Mesenchymal stem cell of the bone marrow (primary cell): ENCODE data around the gene PODXL.

DNA sequence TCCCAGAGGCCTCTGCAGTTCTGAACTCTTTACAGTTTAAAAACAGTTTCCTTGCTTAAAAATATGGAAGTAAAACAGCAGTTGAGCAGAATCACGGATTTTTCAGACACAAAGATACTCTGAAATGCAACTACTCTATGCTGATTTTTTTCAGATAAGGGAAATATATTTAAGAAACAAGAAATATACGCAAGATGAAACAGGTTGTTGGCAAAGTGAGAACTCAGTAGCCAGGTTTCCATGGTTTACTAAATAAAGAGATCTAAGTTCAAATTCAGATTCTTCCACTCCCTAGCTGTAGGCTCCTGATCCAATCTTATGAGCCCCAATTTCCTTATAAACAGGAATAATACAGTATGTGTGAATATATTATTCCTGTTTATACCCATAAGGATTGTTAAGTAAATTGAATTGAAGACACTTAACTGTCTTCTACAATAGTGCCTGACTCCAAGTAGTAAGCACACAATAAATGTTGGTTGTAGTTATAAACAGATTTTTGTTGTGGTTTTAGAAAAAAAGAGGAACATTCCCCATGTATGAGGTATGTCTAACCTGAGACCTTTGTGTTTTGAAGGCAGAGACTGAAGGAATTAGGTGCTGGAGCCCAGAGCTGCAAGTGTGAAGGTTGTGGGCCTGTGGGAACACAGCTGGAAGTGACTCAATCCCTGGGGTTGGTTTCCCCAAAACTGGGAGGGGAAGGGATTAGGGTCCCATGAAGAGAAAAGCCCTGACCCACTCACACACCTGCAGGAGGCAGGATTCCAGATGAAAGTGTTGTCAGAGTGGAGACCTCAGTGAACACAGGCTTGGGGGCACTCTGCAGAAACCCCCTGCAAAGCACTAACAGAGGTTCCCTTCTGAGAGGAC is 264.9 kb upstream of the KLF14 start:
- CAGE, long polyA plus RNA: no peak

GRCh38 chr7:131031262-131032062 is 296.2 kb upstream of the MKLN1 start:
- CAGE, long polyA plus RNA: no peak

DNA sequence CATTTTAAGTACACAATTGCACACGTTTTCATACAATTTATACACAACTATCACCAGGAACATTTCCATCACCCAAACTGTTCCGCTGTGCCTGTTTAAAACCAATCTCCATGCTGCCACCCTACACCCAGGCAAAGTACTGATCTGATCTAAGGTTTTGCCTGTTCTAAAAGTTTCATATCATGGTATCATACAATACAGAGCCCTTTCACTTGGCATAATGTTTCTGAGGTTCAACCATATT is 282.9 kb upstream of the MKLN1 start:
- CAGE, long polyA plus RNA: no peak

GRCh38 chr7:131047880-131048481 is 279.7 kb upstream of the MKLN1 start:
- CAGE, long polyA plus RNA: no peak

- CAGE, long polyA plus RNA: no peak
Measured at GRCh38 chr7:131056588-131057644, 270.8 kb upstream of the MKLN1 start.

GRCh38 chr7:131067187-131067612 is 260.5 kb upstream of the MKLN1 start:
- CAGE, long polyA plus RNA: no peak

DNA sequence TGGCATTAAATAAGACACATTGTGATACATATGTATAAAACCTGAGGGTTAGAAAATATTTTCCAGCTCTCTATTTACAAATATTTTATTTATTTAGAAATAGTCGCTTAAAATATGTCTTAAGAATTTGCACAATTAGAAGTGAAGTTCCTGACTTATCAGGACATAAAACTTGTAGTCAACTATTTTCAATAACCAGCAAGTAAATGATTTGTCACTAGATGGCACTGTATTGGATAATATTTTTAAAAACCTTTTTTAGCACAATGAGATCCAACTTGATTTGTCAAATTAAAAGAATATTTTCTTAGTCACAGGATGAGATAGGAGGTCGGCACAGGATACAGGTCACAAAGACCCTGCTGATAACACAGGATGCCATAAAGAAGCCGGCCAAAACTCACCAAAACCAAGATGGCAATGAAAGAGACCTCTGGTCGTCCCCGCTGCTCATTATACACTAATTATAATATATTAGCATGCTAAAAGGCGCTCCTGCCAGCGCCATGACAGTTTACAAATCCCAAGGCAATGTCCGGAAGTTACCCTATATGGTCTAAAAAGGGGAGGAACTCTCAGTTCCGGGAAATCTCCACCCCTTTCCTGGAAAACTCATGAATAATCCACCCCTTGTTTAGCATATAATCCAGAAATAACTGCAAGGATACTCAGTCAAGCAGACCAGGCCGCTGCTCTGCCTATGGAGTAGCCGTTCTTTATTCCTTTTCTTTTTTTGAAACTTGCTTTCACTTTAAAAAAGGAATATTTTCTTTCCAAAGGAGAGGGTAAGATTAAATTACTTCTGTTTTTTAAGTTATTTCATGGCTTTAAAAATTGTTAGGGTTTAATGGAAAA is 255.8 kb upstream of the MKLN1 start:
- CAGE, long polyA plus RNA: no peak

DNA sequence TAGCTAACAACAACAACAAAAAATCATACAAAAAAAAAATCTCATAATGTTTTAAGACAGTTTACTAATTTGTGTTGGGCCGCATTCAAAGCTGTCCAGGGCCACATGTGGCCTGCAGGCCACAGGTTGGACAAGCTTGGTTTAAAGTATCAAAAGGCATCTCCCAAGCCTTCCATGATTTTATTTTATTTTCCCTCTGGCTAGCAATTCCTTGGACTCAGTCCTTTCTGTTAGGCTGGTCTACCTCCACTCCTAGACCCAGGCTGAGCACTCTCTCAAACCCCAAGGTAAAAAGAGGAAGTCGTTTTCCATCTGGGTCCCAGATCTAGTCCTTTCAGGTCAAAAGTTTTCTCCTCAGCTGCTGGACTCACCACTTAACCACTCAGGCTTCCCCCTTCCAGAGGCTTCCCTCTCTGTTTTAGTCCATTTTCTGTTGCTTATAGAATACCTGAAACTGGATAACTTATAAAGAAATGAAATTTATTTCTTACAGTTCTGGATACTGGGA is 252.3 kb upstream of the MKLN1 start:
- CAGE, long polyA plus RNA: no peak

DNA sequence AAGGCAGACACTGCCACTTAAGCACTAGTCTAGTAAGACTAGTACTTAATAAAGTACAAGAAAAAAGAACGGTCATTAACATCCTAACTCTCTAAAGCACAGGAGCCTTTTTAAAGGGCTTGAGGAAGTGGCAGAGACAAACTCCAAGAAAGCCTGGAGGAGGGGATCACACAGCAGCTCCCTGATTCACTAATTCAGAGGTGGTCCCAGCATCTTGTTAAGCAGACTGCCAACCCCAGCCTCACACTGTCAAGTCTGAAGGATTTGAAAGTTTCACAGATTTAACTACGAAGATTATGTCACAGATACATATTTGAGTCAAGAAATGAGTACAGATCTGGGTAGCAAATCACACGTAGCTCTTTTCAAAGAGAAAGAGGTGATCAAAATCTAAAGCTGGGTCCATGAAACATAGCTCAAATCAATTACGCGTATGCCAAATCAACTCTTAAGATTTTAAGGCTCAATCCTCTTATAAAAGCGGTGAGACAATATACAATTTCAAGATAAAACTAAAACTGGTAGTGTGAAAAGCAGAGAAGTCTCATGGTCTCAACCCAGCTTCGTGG is 230.0 kb upstream of the MKLN1 start:
- CAGE, long polyA plus RNA: no peak

GRCh38 chr7:131098165-131098618 is 229.5 kb upstream of the MKLN1 start:
- CAGE, long polyA plus RNA: no peak

GRCh38 chr7:131104617-131105108 is 223.0 kb upstream of the MKLN1 start:
- CAGE, long polyA plus RNA: no peak

DNA sequence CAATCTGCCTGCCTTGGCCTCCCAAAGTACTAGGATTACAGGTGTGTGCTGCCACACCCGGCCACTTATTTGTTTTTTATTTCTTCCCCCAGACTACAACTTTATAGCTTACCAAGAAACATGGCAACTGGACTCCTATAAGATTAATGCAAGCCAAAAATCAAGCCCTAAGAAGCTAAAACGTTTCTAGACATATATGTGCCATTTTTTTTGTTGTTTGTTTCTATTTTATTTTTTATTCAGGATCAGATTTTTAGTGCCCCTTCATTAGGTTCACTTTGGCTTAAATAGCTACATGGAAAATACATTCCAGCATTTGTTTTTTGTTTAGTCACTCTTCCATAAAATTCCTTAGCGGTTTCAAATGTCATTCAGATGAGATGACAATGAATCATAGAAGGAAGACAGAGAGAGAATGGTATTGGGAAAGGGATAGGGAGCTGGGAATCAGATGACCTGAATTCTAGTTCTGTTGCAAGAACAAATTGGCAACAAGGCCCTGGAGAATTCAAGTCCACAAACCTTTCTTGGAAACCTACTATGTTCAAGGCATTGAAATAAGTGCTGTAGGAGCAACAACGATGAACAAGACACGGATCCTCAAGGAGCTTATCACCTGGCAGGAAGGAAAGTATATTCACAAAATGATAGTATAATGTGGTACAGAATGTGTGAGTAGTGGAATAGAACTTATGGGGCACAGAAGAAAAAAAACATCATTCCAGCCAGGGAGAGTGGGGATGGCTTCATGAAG is 163.1 kb upstream of the MKLN1 start:
- CAGE, long polyA plus RNA: no peak

DNA sequence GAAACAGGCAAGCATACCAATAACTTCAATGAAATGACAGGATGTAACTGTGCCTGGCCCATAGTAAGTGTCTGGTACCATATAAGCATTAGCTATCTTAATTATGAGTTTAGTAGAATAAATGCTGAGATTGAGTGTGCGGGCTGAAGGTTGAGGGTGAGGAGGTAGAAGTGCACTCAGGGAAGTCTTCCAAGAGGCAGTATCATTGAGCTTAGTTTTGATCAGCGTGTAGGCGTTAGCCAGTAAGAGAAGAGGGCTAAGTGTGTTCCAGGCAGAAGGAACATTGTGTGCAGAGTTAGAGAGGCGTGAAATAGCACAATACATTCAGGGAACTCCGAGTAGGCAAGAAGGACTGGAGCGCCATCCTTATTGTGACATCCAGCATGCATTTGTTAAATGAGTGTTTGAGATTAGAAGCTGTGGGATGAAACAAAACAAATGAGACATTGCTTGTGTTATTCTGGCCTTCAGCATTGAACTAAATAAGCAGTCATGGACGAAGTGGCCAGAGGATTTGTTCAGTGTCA is 140.9 kb upstream of the MKLN1 start:
- CAGE, long polyA plus RNA: no peak

- CAGE, long polyA plus RNA: no peak
Measured at GRCh38 chr7:131219533-131220055, 108.1 kb upstream of the MKLN1 start.

GRCh38 chr7:131225374-131226636 is 101.9 kb upstream of the MKLN1 start:
- CAGE, long polyA plus RNA: no peak

DNA sequence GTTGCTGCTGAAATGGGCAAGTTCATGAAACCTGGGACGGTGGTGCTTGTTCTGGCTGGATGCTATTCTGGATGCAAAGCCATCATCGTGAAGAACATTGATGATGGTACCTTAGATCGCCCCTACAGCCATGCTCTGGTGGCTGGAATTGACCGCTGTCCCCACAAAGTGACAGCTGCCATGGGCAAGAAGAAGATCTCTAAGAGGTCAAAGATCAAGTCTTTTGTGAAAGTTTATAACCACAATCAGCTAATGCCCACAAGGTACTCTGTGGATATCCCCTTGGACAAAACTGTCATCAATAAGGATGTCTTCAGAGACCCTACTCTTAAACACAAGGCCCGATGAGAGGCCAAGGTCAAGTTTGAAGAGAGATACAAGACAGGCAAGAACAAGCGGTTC is 85.1 kb upstream of the MKLN1 start:
- CAGE, long polyA plus RNA: no peak

DNA sequence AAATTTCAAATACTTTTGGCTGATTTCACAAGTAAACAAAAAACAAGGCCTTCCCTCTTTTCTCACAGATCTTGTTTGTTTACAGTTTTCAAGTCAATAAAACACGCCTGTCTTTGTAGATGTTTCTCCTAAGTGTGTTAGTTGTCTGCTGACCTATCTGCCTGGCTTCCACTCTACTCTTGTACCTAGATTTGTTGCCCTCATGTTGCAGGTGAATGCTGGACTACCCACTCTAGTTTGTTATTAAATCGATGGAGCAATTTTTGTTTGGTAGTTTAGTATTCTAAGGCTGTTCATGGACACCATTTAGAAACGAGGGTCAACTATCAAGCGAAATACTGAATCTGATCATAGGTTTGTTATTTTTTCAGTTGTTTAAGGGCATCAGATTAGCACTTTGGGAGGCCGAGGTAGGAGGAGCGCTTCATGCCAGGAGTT is 29.1 kb upstream of the MKLN1 start:
- CAGE, long polyA plus RNA: no peak

DNA sequence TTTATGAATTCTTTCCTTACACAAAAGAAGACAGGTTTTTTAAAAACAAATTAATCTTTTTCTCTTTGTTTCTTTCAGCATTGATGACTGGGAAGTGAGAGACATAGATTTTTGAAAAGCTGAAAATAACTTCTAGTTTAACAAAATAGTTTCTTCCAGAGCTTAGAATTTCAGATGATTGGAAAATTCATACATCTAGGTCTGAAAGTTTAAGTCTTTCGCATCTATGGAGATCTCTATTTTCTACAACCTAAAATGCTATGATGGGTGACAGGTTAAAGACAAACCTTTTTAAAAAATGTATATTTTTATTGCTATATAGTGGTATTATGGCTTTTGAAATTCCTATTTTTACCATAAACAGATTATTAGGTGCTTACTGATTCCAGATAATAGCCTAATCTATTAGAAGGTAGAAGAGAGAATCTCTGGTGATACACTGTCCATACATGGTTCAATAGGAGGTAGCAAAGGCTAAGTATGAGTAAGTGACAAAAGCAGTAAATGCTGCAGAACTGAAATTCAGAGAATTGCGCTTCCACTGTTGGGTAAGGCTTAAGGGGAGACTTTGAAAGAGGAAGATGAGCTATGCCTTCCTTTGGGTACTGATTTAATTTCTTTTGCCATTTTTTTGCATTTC is 15.0 kb downstream of the MKLN1 start:
- CAGE, long polyA plus RNA: no peak

GRCh38 chr7:131441903-131442102 is 114.1 kb downstream of the MKLN1 start:
- CAGE, long polyA plus RNA: no peak

GRCh38 chr7:131555706-131556710 is at the start of gene PODXL:
Gene PODXL, minus strand, starts transcription at chr7:131556628.
- CAGE, long polyA plus RNA: no peak